Thyroid gland (tissue), 7 donors: ENCODE data around the gene PDXP.

GRCh38 chr22:37581387-37581880 lies 1.5 kb upstream of the LGALS2 start:
- PRO-cap, 2 experiments: no peak in any of the 2 experiments
- RAMPAGE, long total RNA, 5 experiments: no peak in any of the 5 experiments

- PRO-cap, 2 experiments: no peak in any of the 2 experiments
- RAMPAGE, long total RNA, 5 experiments: no peak in any of the 5 experiments
Measured at GRCh38 chr22:37625781-37626822, 13.4 kb upstream of the SH3BP1 start.

DNA sequence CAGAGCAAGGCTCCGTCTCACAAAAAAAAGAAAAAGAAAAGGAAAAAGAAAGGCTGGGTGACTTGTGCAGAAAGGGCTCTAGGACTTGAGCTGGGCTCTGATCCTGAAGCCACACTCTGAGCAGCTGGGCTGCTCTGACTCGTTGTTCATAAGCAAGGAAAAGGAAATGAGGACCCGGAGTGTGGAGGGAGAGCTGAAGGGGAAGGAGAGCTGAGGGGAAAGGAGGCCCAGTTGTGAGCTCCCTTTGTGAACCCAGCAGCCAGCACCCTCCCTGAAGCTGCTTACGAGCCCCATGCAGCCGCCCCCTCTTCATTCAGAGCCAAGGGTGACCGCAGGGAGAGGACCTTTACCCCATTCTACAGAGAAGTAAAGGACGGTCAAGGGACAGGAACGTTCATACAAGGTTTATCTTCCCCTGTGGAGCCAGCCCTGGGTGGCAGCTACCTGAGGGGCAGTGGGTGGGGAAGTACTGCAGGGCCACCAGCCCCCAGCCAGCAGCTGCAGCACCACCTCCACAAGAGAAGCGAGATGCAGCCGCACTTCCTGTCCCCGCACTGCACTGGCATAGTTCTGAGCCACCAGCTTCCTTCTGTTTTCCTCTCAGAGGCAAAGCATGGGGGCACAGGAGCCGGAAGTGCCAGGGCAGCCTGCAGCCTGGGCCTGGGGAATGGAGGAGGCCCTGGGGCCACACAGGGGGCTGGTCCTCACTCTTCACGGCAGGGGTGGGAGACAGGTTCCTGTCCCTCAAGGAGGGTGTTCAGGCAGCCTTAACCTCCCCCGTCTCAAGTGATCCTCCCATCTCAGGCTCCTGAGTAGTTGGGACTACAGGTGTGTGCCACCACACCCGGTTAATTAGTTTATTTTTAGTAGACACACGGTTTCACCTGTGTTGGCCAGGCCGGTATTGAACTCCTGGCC lies 12.1 kb upstream of the SH3BP1 start:
- PRO-cap, 2 experiments: no peak in any of the 2 experiments
- RAMPAGE, long total RNA, 5 experiments: no peak in any of the 5 experiments

- PRO-cap, 2 experiments: no peak in any of the 2 experiments
- RAMPAGE, long total RNA, 5 experiments: no peak in any of the 5 experiments
Measured at GRCh38 chr22:37635066-37635434, 4.4 kb upstream of the SH3BP1 start.

GRCh38 chr22:37658003-37658803 lies at the start of gene PDXP:
Gene PDXP (plus strand): TSS chr22:37658723.
- PRO-cap, 2 experiments: peak in 2 of 2 experiments; most common plus-strand start chr22:37658745 (in 2); most common minus-strand start chr22:37658311 (in 2)
- RAMPAGE, long total RNA, 5 experiments: no peak in any of the 5 experiments

DNA sequence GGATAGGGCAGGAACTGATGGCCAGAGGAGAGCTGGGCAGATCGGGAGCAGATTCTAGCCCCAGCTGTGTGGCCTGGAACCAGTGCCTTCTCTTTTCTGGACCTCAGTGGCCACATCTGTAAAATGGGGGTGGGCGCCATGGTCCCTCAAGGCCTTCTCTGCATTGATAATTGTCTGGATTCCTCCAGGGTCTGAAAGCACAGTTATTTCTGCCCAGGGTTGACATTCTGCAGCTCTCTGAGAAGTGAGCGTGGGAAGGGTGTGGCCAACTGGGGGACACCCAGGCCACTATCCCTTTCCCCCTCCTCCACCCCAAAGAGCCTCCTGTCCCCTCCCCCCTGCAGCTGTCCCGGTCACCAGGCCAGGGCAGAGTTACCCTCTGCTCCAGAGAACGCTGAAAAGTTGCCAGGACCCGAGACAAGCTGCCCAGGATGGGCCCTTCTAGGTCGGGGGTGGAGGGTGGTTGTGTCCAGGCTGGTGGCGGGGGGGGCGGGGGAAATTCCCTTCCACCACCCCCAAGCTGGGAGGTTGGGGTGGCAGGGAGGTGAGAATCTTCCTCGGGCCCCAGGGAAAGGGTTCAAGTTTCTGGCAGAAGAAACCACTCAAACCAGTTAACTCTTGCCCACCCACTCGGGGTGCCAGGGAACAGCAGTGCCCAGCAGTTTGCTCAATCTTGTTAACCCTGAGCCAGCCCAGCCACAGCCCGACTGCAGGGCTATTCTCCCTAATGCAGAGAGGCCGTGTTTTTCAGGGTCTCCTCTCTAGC lies 491 bp downstream of the LGALS1 start:
- PRO-cap, 2 experiments: no peak in any of the 2 experiments
- RAMPAGE, long total RNA, 5 experiments: no peak in any of the 5 experiments

DNA sequence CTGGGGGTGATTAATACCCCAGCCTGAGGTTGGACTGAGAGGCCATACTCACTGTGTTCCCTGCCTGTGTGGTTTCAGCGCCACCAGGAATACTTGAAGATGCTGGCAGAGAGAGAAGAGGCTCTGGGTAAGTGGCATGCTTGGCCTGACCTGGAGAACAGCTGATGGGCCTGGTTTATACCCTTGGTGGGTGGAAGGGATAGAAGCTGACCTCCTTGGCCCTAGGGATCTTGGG lies 2.0 kb downstream of the NOL12 start:
- PRO-cap, 2 experiments: no peak in any of the 2 experiments
- RAMPAGE, long total RNA, 5 experiments: no peak in any of the 5 experiments

GRCh38 chr22:37731657-37732453 lies 35.0 kb downstream of the TRIOBP start:
- PRO-cap, 2 experiments: no peak in any of the 2 experiments
- RAMPAGE, long total RNA, 5 experiments: no peak in any of the 5 experiments

DNA sequence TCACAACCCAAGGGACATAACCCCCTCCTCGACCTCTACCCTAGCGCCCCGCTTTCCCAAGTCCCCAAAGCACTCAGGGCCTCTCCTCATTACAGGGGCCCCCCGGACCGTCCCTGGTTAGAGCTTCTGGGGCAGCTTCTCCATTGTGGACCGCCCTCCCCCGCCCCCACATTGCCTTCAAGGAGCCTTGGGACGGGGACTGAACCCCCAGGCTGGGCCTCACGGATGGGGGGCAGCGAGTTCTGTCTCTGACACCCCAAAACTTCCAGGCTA lies 982 bp upstream of the H1-0 start:
- PRO-cap, 2 experiments: no peak in any of the 2 experiments
- RAMPAGE, long total RNA, 5 experiments: no peak in any of the 5 experiments

- PRO-cap, 2 experiments: no peak in any of the 2 experiments
- RAMPAGE, long total RNA, 5 experiments: no peak in any of the 5 experiments
Measured at GRCh38 chr22:37874223-37874613, 25.0 kb downstream of the EIF3L start.

DNA sequence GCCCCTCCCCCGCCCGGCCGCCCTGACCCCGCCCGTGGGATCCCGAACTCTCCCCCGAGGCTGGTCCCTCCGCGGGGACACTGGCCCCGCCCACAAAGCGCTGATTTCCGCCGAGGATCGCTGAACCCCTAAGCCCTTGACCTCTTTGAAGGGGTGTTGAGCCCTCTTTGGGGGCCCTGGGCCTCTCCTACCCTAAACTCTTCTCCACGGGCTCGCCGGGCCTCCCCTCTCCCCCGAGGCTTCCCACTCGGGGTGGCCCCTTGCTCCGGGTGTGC lies 585 bp downstream of the MICALL1 start:
- PRO-cap, 2 experiments: no peak in any of the 2 experiments
- RAMPAGE, long total RNA, 5 experiments: no peak in any of the 5 experiments

GRCh38 chr22:37907086-37907831 lies 1.2 kb downstream of the MICALL1 start:
- PRO-cap, 2 experiments: no peak in any of the 2 experiments
- RAMPAGE, long total RNA, 5 experiments: no peak in any of the 5 experiments

DNA sequence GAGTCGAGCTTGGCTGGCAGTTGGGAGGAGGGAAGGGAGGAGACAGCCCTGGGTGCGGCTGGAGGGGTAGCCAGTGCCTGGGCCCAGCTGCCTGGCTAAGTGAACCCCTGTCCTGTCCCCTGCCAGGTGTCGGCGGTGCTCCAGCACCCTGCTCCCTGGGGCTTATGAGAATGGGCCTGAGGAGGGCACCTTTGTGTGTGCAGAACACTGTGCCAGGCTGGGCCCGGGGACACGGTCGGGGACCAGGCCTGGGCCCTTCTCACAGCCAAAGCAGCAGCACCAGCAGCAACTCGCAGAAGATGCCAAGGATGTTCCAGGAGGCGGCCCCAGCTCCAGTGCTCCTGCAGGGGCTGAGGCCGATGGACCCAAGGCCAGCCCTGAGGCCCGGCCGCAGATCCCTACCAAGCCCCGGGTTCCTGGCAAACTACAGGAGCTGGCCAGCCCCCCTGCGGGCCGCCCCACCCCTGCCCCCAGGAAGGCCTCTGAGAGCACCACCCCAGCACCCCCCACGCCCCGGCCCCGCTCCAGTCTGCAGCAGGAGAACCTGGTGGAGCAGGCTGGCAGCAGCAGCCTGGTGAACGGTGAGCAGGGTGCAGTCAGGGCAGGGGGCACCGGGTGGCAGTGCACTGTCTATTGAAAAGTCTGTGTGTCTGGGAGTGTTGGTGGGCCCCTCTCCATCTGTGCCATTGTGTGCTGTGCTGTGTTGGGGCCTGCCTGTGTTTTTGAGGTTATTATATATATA lies 15.9 kb downstream of the MICALL1 start:
- PRO-cap, 2 experiments: no peak in any of the 2 experiments
- RAMPAGE, long total RNA, 5 experiments: no peak in any of the 5 experiments

DNA sequence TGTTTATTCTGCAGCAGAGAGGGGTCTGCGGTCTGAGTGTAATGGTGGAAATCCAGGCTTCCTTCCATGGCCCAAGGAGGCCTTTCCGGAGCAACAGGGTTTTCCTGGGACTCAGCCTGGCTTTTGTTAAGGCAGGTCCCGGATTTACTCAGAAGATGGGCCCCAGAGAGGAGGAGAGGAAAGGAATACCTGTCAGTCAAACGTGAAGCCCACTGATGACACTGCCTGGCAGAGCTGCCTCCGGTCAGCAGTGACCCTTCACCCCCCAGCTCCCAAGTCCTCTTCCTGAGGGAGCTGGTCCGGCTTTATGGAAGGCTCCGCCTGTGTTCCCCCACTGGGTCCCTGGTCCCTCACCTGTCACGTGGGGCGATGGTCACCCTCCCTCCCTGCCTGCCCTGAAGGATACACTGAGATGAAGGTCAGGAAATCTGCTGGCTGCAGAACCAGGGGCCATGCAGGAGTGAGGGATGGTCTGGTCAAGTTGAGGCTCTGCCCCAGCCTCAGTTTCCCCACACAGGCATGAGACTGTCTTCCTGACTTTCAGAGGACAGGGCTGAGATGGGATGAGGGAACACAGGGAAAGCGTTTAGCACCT lies 2.9 kb upstream of the SOX10 start:
- PRO-cap, 2 experiments: no peak in any of the 2 experiments
- RAMPAGE, long total RNA, 5 experiments: no peak in any of the 5 experiments

- PRO-cap, 2 experiments: no peak in any of the 2 experiments
- RAMPAGE, long total RNA, 5 experiments: no peak in any of the 5 experiments
Measured at GRCh38 chr22:38026676-38027185, 30.5 kb upstream of the PICK1 start.

- PRO-cap, 2 experiments: no peak in any of the 2 experiments
- RAMPAGE, long total RNA, 5 experiments: no peak in any of the 5 experiments
Measured at GRCh38 chr22:38039038-38039410, 18.2 kb upstream of the PICK1 start.

GRCh38 chr22:38062609-38063441 lies 5.6 kb downstream of the PICK1 start:
- PRO-cap, 2 experiments: no peak in any of the 2 experiments
- RAMPAGE, long total RNA, 5 experiments: no peak in any of the 5 experiments

- PRO-cap, 2 experiments: no peak in any of the 2 experiments
- RAMPAGE, long total RNA, 5 experiments: no peak in any of the 5 experiments
Measured at GRCh38 chr22:38098399-38099084, 11.9 kb downstream of the BAIAP2L2 start.

DNA sequence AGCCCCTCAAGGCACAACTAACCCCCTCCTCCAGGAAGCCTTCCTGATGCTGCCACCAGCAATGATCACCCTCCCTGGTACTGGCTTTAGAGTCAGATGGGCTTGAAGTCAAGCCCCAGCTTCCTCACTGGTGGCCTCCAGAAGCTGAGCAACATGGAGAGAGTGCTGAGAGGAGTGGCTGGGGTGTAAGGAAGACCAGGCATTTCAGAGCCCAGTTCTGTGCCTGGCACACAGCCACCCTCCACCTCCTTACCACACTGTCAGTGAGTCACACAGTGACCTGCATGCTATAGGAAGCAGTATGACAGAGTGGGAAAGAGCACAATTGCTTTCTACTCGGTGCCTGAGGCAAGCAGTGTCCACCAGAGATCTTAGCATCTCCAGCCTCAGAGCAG lies 24.8 kb upstream of the BAIAP2L2 start:
- PRO-cap, 2 experiments: no peak in any of the 2 experiments
- RAMPAGE, long total RNA, 5 experiments: no peak in any of the 5 experiments

GRCh38 chr22:38172849-38173327 lies 8.7 kb downstream of the PLA2G6 start:
- PRO-cap, 2 experiments: no peak in any of the 2 experiments
- RAMPAGE, long total RNA, 5 experiments: no peak in any of the 5 experiments